GM23248 (cell line): ENCODE data around the gene GIN1.

DNA sequence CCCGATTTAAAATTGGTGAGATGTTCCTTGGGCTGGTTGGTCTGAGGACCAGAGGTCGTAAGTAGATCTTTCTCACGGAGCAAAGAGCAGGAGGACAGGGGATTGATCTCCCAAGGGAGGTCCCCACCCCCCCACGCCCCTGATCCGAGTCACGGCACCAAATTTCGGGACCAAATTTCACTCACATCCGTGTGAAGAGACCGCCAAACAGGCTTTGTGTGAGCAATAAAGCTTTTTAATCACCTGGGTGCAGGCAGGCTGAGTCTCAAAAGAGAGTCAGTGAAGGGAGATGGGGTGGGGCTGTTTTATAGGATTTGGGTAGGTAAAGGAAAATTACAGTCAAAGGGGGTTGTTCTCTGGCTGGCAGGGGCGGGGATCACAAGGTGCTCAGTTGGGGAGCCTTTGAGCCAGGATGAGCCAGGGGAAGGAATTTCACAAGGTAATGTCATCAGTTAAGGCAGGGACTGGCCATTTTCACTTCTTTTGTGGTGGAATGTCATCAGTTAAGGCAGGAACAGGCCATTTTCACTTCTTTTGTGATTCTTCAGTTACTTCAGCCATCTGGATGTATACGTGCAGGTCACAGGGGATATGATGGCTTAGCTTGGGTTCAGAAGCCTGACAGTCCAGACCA is 210.3 kb upstream of the ELL2 start:
- RAMPAGE, long total RNA, result no peak

DNA sequence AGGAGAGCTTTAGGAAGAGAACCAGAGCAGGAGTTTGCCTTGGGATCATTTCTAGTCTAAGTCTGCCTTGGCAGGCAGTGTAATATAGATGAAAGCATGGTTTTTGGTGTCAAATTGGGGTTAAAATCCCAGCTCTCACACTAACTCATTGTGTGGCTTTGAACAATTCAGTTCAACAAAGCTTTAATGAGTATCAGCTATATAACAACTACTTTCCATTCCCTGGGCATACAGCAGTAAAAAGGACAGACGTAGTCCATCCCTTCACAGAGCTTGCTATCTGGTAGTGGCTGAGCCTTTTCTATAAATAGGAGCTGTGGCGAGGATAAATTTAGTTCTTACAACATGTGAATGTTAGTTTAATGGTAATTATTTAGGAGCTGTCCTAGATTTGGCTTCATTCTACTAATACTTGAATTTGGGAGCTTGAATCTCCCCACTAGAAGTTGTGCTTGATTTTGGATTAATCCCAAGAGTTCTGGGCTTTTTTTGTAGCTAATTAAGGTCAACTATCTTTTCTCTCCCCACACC is 197.8 kb downstream of the PCSK1 start:
- RAMPAGE, long total RNA, result no peak

GRCh38 chr5:96288063-96288541 is 144.9 kb downstream of the PCSK1 start:
- RAMPAGE, long total RNA, result no peak

DNA sequence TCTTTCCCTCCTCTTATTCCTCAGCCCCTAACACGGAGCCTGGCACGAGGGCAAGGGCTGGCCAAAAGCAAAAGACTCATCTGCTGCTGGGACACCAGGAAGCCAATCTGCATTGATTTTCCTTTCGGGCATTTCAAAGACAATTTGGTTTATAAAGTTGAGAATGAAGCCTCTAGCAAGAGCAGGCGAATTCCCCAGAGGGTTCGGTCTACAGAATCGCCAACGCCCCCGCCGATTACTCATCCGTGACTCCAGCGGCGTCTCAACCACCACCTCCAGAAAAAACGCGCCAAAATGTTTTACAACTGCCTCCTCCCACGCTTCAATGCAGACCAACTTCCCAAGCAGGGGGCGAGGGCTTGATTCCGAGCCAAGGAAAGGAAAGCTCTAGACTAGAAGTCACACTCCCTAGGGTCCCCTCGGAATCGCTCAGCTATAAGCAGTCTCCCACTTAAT is 1.5 kb downstream of the PCSK1 start:
- RAMPAGE, long total RNA, result no peak

DNA sequence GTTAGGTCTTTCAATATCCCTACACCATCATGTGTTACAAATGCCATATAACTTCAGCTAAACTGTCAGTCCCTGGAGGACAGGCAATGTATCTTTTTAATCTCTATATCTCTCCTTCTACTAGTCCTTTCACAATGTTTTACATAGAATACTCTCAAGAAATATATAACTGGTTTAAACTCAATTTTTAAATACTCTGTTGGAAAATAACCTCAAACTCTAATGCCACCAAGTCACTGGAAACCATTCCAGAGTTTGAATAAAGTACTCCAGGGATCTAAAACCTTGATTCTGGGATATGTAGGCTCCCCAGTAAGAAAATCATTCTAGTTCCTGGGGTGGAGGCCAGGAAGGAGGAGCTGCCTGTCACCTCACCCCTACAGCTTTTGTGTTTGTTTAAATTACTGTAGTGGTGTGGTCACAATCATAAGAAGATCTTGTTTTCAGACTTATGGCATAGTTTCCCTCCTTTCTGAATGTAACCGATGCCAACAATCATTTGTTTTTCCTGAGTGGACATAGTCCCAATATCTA is 1.8 kb upstream of the CAST start:
- RAMPAGE, long total RNA, result no peak

DNA sequence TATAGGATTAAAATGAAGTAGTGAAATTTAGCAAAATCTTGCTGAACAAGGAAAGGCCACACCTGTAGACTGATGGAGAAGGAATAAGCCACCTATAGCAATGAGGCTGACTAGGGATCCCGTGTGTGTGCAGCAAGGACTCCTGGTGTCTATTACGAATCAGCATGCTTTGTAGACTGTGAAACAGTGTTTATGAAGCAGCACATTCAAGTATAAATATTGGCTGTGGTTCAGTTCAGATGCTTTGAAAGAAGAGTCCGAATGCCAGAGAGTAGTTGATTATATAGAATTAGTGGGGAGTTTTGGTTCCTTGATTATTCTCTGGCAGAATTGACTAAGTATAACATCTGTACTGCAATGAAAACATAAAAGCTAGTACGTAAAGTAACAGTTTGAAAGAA is 41.8 kb downstream of the CAST start:
- RAMPAGE, long total RNA, result no peak

DNA sequence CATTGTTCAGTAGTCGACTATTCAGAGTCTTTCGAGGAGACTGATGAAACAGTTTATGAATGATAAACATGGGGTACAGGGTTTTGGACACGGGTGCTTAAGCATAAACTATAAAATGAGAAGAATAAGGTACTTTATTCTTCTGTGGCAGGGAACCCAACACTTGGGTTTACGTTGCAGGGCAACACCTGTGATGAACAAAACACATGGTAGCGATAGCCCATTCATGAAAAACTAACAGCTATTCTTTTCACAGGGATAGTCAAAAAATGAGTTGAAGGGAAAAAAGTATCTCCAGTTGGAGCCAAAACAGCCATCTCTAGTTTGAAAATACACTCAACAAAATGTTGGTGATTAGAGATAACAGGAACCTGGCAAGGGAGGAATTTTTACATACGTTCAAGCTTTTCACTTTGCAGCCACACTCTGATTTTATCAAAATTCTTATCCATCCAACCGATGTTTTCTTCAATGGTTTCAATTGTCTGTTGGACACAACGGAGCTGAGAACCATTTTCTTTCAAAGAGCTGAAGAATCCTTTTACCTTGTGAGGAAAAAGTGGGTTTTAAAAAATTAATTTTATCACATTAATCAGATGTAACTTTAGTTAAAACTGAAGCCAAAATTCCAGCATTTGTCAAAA is 31.6 kb downstream of the ERAP1 start:
- RAMPAGE, long total RNA, result no peak

GRCh38 chr5:96808229-96808782 is 561 bp upstream of the ERAP1 start:
- RAMPAGE, long total RNA, result no peak

- RAMPAGE, long total RNA, result no peak
Measured at GRCh38 chr5:96958049-96958733, 22.3 kb downstream of the LNPEP start.

DNA sequence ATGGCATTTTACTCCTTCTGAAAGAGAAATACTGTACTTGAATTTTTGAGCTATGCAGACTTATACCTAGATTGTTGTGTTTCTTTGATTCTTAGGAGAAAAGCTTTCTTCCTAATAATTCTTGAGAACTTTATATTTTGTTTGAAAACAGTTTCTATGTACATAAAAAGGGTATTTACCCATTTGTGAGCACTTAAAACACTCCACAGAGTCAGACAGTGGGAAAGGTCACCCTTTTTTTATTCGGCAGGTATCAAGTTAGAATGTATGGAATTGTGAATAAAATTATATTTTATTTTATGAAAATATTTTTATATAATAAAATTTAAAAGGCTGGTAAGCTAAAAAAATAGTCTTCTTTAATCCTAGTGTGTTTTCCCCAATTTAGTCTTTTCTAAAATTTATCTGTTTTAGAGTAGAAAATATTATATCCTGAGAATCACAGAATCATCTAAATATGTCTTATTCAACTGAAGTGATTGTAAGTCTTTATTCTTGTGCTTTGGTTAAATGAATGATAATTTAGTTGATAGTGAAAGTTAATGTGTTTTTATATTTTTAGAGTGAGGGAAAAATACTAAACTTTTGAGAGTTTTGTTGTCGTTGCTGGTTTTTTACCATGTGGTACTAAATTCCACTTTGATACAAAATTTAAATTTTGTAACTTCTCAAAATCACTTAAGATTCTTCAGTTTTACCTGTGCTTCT is 94.1 kb downstream of the LNPEP start:
- RAMPAGE, long total RNA, result no peak

GRCh38 chr5:98887923-98888414 is 40.8 kb downstream of the CHD1 start:
- RAMPAGE, long total RNA, result no peak

- RAMPAGE, long total RNA, result no peak
Measured at GRCh38 chr5:98904154-98904514, 24.7 kb downstream of the CHD1 start.

DNA sequence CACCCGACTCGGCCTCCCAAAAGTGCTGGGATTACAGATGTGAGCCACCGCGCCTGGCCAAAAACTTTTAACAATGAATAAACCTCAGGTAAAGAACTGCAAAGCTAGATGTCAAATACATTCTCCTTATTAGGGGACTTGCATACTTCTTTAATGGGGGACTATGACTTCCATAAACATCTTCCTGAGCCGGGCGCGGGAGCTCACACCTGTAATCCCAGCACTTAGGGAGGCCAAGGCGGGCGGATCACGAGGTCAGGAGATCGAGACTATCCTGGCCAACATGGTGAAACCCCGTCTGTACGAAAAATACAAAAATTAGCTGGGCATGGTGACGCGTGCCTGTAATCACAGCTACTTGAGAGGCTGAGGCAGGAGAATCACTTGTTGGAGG is 10.5 kb downstream of the CHD1 start:
- RAMPAGE, long total RNA, result no peak

GRCh38 chr5:100647764-100648330 is 112.7 kb downstream of the FAM174A start:
- RAMPAGE, long total RNA, result no peak

- RAMPAGE, long total RNA, result no peak
Measured at GRCh38 chr5:100779765-100780313, 123.2 kb downstream of the ST8SIA4 start.

- RAMPAGE, long total RNA, result no peak
Measured at GRCh38 chr5:100855802-100856473, 47.1 kb downstream of the ST8SIA4 start.

DNA sequence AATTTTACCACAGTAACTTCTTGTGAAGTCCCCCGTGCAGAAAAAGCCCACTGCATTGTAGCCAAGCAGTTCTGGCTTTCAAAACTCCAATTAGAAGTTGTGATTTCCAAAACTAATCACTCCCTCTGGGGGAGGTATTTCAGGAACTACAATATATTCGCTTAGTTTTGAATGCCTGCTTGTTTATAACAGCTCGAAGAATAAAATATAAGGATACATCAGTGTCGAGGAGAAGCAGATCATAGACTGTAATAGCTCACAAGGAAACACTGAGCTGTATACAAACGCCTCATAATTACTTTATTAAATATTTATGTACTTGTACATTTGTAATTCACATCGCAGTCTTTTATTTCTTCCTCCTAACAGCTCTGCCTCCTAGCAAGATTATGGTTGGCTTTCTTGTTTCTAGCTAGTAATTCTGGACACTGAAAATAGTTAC is 111.3 kb downstream of the PAM start:
- RAMPAGE, long total RNA, result no peak

GRCh38 chr5:103119490-103120438 is at the start of gene GIN1:
Gene GIN1, minus strand, starts transcription at chr5:103120138.
- RAMPAGE, long total RNA, result start-site peak on the minus strand at chr5:103120108-103120132, 14 and 48 reads in 2 replicates; start-site peak on the plus strand at chr5:103120275-103120410, 554 and 891 reads in 2 replicates

- RAMPAGE, long total RNA, result no peak
Measured at GRCh38 chr5:103373730-103374158, 115.2 kb downstream of the MACIR start.

GRCh38 chr5:103562028-103562327 is 611 bp downstream of the NUDT12 start:
- RAMPAGE, long total RNA, result no peak